Ileum (tissue), 1 donor: ENCODE measurements around the genes ROCK1 and GREB1L.

GRCh38 chr18:13376129-13376593 is 157.6 kb downstream of the LDLRAD4 start:
- PRO-cap, result no peak

DNA sequence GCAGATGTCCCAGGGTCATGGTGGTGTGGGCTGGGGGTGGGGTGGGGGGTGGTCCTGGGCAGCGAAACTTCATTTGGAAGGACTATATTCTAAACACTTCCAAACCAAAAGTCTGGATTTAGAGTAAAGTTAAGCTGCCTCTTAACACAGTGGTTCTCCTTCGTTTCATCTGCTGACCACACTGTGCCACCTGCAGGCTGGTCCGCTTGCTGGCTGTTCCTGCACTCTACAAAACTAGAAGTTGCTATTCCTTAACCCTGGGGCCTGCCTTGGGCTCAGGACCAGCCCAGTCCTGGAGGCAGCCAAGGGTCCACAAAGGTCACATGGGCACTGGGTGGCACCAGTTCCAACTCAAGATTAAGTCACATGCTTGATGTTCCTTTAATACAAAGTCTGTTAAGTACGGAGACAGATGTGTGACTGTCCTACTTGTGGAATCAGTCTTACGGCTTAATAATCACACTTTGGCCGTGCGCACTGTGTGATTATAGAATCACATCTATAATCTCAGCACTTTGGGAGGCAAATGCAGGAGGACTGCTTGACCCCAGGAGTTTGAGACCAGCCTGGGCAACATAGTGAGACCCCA is 195.4 kb downstream of the FAM210A start:
- PRO-cap, result no peak

- PRO-cap, result no peak
These were observed 194.7 kb downstream of the FAM210A start for GRCh38 chr18:13531571-13532078.

DNA sequence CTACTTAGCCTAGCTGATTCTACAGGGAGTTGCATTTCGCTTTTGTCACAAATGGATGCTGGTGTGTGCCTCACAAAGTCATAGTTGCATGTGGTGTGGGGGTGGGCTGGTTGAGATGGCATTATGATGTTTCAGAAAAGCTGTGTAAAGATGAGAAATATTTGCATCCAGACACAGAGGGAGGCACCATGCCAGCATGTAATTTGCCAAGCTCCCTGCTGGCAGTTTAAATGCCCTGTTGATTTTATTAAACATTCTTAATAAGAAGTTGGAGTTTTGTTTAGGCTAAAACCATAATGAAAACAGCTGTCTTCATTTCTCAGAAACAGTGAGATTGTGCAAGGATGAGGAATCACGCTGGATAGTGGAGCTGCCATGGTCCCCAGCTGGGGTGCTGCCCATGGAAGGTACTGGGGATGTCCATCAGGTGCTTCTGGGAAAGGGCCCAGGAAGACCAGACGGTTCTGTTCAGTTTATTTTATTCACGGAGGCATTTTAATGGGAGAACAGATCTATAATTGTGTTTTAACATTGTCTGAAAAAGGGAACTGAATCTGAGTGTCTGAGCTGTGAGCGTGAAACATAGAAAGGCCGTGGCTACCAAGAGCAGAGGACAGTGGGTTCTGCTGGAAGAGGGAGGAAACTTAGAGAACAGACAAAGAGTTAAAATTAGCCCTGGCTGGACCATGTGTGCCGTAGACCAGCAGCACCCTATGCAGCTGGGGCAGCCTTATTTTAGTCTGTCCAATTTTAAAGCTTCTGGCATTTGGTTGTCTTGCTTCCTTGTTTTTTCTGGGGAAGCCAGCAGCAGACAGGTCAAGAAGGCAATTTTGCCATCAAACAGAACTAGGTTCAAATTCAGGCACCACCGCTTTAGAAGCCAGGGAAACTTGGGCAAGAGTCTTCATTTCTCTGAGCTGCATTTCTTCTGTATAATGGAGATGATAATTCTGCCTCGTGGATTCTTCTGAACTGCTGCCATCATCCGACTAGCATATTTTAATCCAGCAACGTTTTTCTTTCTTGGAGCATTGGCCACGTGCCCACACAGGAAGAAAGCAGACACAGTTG is 177.0 kb downstream of the FAM210A start:
- PRO-cap, result no peak

DNA sequence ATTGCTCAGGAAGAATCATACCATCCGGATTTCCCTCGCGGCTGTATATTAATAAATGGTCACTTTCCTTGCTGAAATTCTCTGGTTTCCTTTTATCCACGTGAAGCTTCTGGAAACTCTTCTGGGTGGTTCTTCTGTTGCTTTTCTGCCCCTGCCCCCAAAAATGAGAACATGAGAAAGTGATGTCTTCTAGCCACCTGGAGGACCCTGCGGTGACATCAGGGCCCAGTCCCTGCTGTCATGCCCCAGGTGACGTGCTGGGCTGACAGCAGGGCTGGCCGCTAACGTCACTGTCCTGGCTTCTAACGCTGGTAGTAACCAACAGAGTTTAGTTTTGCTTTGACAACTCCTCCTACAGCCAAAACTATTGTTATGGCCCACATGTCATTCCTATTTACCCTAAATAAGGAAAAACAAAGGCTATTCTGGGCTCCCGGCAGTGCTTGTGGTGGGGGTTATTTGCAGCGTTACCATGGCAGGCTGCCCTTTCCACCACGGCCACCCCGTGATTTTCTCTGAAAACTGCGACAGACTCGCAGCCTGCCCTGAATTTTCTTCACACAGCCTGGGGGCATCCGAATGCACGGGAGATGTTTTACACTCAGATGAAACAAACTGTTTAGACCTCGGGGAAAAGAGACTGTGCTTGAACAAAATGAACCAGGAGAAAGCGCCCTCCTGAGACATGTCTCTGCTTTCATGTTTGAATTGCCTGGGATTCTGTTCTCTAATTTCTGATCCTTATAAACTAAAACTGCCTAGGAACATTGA is 115.3 kb downstream of the FAM210A start:
- PRO-cap, result no peak

DNA sequence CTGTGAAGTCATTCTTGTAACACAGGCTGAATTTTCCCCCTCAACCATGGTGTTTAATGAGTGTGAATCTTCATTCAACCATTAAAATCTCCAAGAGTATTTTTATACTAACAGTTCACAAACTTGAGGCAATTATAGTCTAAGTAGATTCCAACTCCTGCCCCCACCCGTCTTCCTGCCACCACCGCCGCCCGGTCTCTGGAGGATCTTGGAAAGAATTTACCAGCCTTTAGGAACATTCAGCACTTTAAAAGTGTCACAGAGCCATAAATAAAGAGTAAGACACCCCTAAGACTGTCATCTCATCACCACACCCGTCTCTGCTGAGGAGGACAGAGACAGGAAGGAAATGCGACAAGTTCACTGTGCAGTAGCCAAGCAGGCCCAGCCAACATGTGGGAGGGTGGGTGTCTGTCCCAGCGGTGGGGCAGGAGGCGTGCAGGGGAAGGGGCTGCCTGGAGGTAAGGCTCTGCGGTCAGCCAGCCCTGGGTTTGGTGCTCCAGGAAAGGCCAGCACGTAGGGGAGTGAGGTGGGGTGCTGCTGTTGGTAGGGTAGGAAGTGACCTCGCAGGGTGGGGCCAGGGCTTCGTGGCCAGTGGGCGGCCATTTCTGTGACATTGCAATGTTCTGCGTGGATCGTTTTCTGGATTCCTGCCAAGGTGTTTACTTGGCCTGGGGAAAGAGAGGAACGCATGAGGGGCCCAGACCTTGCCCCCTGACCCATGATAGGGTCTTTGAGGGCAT is 111.6 kb downstream of the FAM210A start:
- PRO-cap, result no peak

GRCh38 chr18:14178755-14179718 is 46.8 kb upstream of the ZNF519 start:
- PRO-cap, result unidirectional peak, plus-strand start at chr18:14179072

DNA sequence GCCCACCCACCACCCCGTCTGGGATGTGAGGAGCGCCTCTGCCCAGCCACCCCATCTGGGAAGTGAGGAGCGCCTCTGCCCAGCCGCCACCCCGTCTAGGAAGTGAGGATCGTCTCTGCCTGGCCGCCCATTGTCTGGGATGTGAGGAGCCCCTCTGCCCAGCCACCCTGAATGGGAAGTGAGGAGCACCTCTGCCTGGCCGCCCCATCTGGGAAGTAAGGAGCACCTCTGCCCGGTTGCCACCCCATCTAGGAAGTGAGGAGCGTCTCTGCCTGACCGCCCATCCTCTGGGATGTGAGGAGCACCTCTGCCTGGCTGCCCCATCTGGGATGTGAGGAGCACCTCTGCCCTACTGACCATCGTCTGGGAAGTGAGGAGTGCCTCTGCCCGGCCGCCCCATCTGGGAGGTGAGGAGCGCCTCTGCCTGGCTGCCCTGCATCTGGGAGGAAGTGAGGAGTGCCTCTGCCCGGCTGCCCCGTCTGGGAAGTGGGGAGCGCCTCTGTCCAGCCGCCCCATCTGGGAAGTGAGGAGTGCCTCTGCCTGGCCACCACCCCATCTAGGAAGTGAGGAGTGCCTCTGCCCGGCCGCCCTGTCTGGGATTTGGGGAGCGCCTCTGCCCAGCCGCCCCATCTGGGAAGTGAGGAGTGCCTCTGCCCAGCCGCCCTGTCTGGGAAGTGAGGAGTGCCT is 90.4 kb upstream of the ZNF519 start:
- PRO-cap, result no peak

GRCh38 chr18:21056753-21057429 is 54.7 kb downstream of the ROCK1 start:
- PRO-cap, result no peak

DNA sequence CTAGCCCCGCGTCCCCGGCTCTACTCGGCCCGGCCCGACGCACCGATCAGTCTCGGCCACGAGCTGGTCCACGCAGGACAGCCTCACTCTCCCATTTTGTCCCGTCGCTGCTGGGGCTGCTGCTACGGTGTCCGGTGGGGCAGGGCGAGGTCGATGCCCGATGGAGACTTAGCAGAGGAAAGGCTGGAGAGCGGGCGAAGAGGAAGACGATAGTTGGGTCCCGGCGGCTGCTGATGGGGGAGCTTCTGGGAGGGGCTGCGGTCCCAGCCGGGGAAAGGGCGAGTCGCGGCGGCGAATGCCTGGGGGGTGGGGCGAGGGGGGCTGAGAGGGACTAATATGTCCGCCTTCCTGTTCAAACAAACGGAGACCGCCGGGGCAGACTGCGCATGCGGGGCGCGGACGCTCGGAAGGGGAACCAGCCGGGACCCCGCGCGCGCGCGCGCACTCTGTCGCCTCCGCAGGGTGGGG is at the start of gene ROCK1:
TSS of gene ROCK1 (minus strand) at position 382 of the 468 bp plus-strand sequence.
- PRO-cap, result bidirectional peak, plus-strand start outside the sequence, minus-strand start at position 362 of the sequence

- PRO-cap, result bidirectional peak, plus-strand start at chr18:21242232, minus-strand start at chr18:21242207
These were observed at the start of gene GREB1L for GRCh38 chr18:21241985-21242905. Gene GREB1L, plus strand, starts transcription at chr18:21242232.

DNA sequence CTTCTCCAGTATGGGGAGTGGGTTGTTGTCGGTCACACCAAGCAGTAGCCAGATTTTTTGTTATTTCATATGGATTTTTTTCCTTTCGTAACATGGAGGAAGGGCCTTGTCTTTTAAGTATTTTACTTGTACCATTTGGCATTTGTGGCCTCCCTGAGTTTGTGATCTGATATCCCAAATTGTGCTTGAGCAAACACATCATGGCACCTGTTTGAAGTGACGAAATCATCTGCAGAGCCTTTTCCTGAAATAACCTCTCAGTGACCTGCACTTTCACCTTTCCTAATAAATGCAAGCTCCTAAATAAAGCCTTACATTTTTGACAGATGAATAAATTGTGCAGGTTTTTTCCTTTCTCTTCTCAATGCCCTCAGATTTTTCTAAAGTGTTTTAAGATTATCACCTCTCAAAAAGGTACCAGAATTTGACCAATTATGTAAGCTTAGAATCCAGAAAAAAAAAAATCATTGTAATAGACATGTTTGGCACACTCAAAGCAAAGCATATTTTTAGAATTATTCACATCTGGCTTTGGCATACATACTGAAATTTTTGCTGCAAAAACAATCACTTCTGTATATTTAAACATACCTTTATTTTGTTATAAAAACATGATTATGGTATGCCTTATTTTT is 143.6 kb downstream of the ESCO1 start:
- PRO-cap, result no peak

DNA sequence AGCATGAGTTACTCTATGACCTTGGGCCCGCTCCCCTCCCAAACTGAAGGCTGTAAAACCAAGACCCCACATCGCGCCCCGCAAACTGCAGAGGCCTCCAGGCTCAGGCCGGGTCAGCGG is 627 bp downstream of the ESCO1 start:
- PRO-cap, result unidirectional peak, plus-strand start at position 106 of the sequence

DNA sequence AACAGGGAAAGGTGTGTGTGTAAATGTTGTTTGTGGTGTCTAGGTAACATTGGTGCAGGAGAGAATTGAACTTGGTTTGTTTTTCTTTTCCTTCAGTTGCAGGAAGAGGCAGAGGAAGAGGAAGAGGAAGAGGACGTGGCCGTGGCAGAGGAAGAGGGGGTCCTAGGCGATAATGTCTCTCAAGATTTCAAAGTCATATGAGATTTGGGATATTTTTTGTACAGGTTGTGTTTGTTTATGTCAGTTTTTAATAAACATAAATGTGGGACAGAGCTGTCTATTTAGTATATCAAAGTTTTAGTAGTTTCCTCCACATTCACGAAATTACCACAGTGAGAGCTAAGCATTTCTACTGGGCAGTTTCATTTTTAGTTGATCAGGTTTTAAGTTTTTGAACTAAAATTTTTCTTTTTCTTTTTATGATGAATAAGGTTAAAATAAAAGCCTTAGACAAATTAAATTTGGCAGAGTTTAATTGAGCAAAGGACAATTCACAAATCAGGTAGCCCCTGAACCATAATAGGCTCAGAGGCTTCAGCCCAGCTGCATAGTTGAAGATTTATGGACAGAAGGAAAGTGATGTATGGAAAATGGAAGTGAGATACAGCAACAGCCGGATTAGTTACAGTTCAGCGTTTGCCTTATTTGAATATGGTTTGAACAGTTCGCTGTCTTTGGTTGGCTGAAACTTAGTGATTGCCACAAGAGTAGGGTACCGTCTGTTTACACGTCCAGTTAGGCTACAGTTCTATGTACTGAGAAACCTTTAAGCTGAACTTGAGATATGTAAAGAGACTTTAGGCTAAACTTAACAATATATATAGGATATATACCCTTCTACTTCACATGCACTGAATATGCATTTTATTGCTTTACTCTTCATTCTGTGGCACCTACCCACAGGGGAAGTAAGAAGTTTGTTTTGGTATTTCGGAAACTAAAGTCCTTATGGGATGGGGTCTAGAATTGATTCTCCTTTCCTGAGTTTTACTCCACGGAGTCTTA is 17.2 kb downstream of the SNRPD1 start:
- PRO-cap, result no peak

- PRO-cap, result no peak
These were observed 32.9 kb downstream of the MIB1 start for GRCh38 chr18:21773405-21774028.

- PRO-cap, result no peak
These were observed 160.1 kb downstream of the MIB1 start for GRCh38 chr18:21900612-21901125.

GRCh38 chr18:22032123-22032705 is 137.2 kb upstream of the GATA6 start:
- PRO-cap, result no peak

- PRO-cap, result no peak
These were observed 3.0 kb downstream of the GATA6 start for GRCh38 chr18:22172098-22173176.

DNA sequence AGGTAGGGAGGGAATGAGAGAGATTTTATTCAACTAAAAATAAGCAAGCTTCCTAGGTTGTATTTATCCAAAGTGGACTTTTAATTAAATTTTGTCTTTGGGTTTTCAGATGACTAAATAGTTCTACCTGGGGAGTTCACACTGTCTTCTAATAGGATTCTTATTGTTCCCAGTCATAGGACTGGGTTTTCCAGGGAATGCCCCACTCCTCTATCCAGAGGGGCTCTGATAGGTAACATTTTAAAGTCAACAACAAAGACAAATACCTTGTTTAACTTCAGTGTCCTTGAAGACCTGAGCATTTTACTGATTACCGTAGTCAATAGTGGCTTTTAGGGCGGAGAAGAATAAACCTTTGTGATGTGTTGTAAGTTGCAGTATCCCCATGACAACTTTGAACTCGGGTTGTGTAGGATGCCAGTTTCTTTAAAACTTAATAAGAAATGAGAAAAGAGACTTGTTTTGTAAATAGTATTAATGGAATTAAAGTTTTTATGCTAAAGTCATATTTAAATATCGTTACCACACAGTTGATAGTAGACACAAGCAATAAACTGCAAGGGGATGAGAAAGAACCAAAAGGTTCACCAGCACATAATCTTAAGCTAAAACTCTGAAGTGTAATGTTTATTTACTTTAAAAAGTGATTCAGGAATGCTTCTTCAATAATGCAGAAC is 6.0 kb downstream of the GATA6 start:
- PRO-cap, result no peak

DNA sequence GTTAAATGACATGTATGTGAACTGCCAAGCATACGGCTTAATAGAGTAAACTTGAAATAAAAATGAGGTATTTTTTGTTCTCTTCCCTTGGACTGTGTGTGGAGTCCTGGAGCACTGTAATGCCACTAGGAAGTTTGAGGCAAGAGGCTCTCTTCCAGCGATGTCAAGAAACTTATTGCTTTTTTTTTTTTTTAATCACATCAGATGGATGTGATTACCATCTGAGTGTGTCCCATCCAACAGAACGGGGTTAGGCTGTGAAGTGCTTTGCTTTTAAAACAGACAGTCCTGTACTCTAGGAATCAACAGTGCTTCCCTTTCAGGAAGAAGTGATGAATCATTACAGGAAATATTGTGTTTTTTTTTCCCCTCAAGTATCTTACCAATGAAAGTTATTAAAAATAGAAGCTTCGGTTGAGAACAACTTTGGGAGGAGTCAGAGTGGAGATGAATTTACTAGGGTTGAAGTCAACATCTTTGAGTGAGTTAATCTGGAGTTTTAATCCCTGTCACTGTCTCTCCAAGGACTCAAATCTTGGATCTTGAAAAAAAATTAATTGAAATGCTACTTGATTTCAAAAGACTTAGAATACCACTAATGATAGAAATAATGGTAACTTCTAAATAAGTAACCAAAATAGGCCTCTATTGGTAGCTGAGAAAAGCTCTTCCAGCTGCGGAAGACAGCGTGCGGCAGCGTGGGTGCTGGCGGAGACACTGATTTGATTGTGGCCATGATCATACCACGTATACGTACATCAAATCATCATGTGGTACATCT is 45.4 kb downstream of the GATA6 start:
- PRO-cap, result no peak